Upper lobe of left lung (tissue), 5 donors: ENCODE measurements around the gene MRPL47.

DNA sequence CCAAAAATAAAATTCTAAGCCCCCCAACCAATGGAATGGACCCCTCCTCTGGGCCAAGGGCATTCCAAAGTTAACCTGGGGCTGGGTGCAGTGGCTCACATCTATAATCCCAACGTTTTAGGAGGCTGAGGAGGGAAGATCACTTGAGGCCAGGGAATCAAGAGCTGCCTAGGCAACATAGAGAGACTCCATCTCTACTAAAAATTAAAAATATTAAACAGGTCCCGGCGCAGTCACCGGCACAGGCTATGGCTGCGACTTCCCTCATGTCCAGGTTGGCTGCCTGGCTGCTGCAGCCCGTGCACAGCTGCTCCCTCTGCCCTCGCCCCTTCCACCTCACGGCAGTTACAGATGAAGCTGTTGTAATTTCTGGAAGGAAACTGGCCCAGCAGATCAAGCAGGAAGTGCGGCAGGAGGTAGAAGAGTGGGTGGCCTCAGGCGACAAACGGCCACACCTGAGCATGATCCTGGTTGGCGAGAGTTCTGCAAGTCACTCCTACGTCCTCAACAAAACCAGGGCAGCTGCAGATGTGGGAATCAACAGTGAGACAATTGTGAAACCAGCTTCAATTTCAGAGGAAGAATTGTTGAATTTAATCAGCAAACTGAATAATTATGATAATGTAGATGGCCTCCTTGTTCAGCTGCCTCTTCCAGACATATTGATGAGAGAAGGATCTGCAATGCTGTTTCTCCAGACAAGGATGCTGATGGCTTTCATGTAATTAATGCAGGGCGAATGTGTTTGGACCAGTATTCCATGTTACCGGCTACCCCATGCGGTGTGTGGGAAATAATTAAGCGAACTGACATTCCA lies 13.0 kb upstream of the GNB4 start:
- PRO-cap, 2 experiments: no peak in any of the 2 experiments
- RAMPAGE, long total RNA, 4 experiments: no peak in any of the 4 experiments

- PRO-cap, 2 experiments: peak in 2 of 2 experiments; most common plus-strand start chr3:179527206 (in 2)
- RAMPAGE, long total RNA, 4 experiments: no peak in any of the 4 experiments
Observed at GRCh38 chr3:179526886-179527604, 35.7 kb upstream of the ACTL6A start.

- PRO-cap, 2 experiments: peak in 2 of 2 experiments; most common plus-strand start chr3:179604809 (in 2); most common minus-strand start chr3:179604638 (in 2)
- RAMPAGE, long total RNA, 4 experiments: start-site peak on the plus strand in 4 of 4 experiments, at chr3:179604791-179604818 at its widest, 84 to 626 reads per replicate; start-site peak on the minus strand in 4 of 4 experiments, at chr3:179604629-179604641 at its widest, 15 to 140 reads per replicate
Observed at GRCh38 chr3:179603949-179605210, at the start of gene MRPL47. Gene MRPL47 (minus strand): TSS chr3:179604638.

- PRO-cap, 2 experiments: no peak in any of the 2 experiments
- RAMPAGE, long total RNA, 4 experiments: no peak in any of the 4 experiments
Observed at GRCh38 chr3:179672749-179673354, 20.0 kb downstream of the USP13 start.

DNA sequence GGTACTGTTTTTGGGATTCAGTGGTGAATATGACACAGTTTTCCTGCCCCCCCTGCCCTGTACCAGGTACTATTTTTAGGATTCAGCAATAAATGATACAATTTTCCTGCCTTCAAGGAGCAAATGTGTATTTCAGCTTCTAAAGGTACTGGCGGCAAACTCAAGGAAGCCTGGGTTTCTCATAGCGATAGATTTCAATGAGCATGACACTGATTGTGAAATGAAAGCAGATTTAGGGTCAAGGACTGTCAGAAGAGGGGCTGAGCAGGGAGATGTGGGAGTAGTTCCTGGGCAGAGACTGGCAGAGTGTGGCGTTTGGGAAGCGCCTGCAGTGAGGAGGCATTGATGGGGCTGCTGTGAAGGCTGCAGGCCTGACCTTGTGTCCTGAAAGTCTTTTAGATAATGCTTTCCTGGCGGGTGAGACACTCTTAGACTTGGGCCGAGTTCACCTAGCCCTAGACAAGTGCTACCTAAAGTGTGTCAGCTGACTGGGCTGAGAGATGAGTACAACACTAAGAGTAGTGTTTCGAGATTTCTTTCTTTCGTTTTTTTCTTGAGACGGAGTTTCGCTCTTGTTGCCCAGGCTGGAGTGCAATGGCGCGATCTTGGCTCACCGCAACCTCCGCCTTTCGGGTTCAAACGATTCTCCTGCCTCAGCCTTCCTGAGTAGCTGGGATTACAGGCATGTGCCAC lies 20.7 kb downstream of the USP13 start:
- PRO-cap, 2 experiments: no peak in any of the 2 experiments
- RAMPAGE, long total RNA, 4 experiments: no peak in any of the 4 experiments

DNA sequence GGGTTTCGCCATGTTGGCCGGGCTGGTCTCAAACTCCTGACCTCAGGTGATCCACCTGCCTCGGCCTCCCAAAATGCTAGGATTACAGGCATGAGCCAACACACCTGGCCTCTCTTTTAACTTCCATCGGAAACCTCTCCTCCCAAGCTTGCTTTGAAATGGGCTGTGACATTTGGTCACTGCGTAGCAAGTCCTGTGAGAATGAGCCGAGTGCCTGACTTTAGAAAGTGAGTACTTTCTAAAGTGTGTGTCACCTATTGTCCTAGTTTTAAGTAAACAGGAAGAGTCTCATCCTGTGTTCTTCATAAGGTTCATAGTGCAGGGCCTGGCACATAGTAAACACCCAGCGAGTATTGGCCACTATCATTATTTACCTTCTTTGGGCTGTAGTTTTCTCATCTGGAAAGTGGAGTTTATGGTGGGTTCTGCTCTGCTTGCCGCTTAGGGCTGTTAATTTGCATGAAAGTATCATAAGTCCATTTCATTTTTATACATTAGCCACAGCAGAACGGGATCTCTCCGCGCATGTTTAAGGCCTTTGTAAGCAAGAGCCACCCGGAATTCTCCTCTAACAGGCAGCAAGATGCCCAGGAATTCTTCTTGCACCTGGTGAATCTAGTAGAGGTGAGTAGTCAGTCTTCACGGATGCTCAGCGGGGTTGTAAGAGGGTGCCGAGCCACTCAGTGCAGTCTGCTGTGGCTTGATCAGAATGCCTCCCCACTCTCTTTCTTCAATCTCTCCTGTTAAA lies 87.1 kb downstream of the USP13 start:
- PRO-cap, 2 experiments: no peak in any of the 2 experiments
- RAMPAGE, long total RNA, 4 experiments: no peak in any of the 4 experiments

GRCh38 chr3:179956398-179956951 lies 80.3 kb downstream of the PEX5L start:
- PRO-cap, 2 experiments: no peak in any of the 2 experiments
- RAMPAGE, long total RNA, 4 experiments: no peak in any of the 4 experiments

DNA sequence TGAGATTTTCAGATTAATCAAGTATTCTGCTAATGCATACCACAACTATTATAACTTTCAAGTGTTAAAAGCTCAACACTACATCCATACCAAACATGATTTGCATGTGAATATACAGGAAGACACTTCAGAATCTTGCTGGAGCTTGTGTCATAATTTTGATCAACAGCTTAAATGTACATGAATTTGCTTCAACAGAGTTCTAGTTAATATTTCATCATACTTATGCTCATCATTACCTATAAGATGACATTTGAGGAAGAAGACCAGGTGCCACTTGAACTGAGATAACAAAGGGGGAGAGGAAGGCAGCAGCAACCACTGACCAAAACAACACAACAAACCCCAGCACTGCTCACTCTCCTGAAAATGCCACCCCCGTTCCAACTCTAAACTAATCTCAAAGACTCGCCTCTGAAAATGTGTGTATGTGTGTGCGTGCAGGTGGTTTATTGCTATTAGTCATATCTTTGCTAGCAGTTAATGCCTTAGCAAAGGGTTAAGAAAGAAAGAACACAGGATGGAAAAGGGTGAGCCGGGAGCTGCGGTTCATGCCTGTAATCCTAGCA lies 4.6 kb downstream of the PEX5L start:
- PRO-cap, 2 experiments: no peak in any of the 2 experiments
- RAMPAGE, long total RNA, 4 experiments: no peak in any of the 4 experiments

DNA sequence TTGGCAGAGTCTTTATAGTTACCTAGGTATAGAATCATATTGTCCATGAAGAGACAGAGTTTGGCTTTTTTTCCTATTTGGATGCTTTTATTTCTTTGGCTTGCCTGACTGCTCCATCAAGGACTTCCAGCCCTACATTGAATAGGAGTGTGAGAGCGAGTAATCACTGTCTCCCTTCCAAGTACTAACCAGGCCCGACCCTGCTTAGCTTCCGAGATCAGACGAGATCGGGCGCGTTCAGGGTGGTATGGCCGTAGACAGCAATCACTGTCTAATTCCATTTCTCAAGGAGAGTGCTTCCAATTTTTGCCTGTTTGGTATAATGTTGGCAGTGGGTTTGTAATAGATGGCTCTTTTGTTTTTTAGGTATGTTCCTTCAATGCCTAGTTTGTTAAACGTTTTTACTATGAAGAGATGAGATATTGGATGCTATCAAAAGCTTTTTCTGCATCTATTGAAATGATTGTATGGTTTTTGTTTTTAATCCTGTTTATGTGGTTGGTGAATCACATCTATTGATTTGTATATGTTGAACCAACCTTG lies 125.1 kb upstream of the PEX5L start:
- PRO-cap, 2 experiments: peak in 1 of 2 experiments; most common minus-strand start position 262 of the sequence (in 1)
- RAMPAGE, long total RNA, 4 experiments: no peak in any of the 4 experiments

DNA sequence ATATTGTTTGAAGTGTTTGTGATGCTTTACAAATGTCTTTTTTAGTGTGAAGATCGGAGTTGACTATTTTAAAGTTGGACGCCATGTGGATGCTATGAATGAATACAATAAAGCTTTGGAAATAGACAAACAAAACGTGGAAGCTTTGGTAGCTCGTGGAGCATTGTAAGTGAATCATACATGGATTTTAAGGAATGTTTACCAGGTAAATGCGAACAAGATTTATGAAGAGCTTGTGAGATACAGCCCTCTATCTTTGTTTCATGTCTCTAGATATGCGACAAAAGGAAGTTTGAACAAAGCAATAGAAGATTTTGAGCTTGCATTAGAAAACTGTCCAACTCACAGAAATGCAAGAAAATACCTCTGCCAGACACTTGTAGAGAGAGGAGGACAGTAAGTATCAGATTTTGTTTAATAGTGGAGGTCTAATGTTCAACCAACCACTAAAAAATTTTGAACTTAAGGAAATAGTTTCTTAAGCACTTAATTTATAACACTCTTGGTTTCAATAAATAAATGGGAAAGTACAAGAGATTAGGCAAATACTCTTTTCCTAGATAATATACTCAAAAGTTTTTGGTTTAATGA lies 4.3 kb downstream of the TTC14 start:
- PRO-cap, 2 experiments: no peak in any of the 2 experiments
- RAMPAGE, long total RNA, 4 experiments: no peak in any of the 4 experiments

DNA sequence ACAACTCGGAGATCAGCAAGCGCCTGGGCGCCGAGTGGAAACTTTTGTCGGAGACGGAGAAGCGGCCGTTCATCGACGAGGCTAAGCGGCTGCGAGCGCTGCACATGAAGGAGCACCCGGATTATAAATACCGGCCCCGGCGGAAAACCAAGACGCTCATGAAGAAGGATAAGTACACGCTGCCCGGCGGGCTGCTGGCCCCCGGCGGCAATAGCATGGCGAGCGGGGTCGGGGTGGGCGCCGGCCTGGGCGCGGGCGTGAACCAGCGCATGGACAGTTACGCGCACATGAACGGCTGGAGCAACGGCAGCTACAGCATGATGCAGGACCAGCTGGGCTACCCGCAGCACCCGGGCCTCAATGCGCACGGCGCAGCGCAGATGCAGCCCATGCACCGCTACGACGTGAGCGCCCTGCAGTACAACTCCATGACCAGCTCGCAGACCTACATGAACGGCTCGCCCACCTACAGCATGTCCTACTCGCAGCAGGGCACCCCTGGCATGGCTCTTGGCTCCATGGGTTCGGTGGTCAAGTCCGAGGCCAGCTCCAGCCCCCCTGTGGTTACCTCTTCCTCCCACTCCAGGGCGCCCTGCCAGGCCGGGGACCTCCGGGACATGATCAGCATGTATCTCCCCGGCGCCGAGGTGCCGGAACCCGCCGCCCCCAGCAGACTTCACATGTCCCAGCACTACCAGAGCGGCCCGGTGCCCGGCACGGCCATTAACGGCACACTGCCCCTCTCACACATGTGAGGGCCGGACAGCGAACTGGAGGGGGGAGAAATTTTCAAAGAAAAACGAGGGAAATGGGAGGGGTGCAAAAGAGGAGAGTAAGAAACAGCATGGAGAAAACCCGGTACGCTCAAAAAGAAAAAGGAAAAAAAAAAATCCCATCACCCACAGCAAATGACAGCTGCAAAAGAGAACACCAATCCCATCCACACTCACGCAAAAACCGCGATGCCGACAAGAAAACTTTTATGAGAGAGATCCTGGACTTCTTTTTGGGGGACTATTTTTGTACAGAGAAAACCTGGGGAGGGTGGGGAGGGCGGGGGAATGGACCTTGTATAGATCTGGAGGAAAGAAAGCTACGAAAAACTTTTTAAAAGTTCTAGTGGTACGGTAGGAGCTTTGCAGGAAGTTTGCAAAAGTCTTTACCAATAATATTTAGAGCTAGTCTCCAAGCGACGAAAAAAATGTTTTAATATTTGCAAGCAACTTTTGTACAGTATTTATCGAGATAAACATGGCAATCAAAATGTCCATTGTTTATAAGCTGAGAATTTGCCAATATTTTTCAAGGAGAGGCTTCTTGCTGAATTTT lies 1.3 kb downstream of the SOX2 start:
- PRO-cap, 2 experiments: no peak in any of the 2 experiments
- RAMPAGE, long total RNA, 4 experiments: no peak in any of the 4 experiments

- PRO-cap, 2 experiments: no peak in any of the 2 experiments
- RAMPAGE, long total RNA, 4 experiments: no peak in any of the 4 experiments
Observed at GRCh38 chr3:181718977-181719920, 7.5 kb downstream of the SOX2 start.

GRCh38 chr3:182165320-182165706 lies 453.6 kb downstream of the SOX2 start:
- PRO-cap, 2 experiments: no peak in any of the 2 experiments
- RAMPAGE, long total RNA, 4 experiments: no peak in any of the 4 experiments

- PRO-cap, 2 experiments: no peak in any of the 2 experiments
- RAMPAGE, long total RNA, 4 experiments: no peak in any of the 4 experiments
Observed at GRCh38 chr3:182244659-182245039, 532.9 kb downstream of the SOX2 start.

DNA sequence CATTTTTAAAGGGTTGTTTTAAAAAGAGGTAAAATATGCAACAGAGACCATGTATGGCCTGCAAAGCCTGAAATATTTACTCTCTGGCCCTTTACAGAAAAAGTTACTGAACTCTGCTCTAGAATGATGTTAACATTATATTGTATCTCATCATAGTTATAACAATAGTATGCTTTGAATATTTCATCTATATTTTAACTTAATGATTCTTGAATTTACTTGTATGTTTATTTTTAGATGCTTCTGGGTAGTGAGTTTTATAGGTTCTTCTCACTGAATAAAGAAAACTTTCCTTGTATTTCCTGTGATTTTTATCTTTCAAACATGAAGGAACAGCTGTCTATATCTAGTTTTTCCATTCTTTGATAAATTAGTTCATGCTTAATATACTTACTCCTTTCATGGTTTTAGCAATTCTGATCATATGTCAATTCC lies 74.6 kb downstream of the ATP11B start:
- PRO-cap, 2 experiments: no peak in any of the 2 experiments
- RAMPAGE, long total RNA, 4 experiments: no peak in any of the 4 experiments

GRCh38 chr3:182985782-182986298 lies 5.5 kb upstream of the DCUN1D1 start:
- PRO-cap, 2 experiments: no peak in any of the 2 experiments
- RAMPAGE, long total RNA, 4 experiments: no peak in any of the 4 experiments

- PRO-cap, 2 experiments: no peak in any of the 2 experiments
- RAMPAGE, long total RNA, 4 experiments: no peak in any of the 4 experiments
Observed at GRCh38 chr3:183101341-183101859, 2.1 kb upstream of the MCCC1 start.

DNA sequence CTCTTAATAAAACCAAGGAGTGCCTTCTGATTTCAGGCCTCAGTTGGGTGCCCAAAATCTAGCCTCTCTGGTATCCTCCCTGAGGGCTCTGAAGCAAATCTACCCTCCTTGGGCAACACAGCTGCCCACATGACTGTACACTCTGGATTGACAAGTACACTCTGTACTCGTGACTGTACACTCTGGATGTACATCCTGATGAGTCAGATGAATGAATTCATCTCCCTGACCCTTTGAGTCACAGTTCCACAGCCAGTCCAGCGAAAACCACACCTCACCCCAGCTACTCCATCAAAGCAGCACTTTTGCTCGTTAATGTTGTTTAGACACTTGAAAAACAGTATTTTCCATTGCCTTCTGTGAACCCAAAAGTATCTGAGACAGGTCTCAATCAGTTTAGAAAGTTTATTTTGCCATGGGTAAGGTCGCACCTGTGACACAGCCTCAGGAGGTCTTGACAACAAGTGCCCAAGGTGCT lies 57.6 kb downstream of the MCF2L2 start:
- PRO-cap, 2 experiments: no peak in any of the 2 experiments
- RAMPAGE, long total RNA, 4 experiments: no peak in any of the 4 experiments

DNA sequence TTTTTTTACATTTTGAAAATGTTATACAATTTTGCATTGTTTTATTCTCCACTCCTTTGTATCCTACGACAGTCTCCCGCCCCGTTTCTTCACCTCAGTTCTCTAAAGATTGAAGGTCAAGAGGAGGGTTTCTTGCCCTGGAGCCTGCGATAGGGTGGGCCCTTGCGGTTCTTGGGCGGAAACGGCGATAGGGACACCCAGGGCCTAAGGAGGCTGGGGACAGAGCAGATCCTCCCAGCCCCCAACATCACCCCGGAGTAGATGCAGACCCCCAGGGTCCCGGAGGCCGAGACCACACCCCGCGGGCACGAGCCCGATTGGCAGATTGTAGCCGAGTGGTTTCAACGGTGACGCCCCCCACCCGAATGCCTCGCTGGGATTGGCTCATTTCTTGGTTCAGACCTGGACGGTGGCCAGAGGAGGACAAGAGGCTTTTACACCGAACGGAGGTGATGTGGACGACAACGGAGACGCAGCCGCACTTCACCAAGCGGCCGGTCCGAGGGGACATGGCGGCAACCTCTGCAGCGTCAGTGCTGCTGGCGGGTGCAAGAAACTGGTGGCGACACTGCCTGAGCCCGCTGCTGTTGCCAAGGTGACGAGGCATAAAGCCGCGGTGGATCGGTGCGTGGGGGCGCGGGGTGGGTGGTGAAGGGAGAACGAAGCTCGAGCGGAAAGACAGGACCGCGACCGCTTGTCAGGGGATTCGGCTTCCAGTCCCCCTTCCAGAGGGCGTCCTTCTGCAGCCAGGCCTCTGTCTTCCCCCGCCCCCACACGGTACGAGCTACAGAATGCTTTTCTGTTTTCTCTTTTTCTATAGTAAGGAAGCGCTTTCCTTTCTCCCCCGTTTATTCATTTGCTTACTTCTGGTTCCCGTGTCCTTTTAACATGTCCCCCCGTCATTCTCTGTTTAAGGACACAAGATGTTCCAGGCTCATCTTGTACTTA lies 19.0 kb upstream of the MCF2L2 start:
- PRO-cap, 2 experiments: peak in 2 of 2 experiments; most common plus-strand start position 452 of the sequence (in 1); most common minus-strand start position 319 of the sequence (in 1)
- RAMPAGE, long total RNA, 4 experiments: start-site peak on the plus strand in 3 of 4 experiments, centred at positions 339 to 498 of the sequence, 7 to 26 reads per replicate

GRCh38 chr3:183491820-183492439 lies 63.5 kb upstream of the MCF2L2 start:
- PRO-cap, 2 experiments: no peak in any of the 2 experiments
- RAMPAGE, long total RNA, 4 experiments: no peak in any of the 4 experiments